Duodenum (tissue), 1 donor: Measurements from ENCODE around the gene ZNG1B.

DNA sequence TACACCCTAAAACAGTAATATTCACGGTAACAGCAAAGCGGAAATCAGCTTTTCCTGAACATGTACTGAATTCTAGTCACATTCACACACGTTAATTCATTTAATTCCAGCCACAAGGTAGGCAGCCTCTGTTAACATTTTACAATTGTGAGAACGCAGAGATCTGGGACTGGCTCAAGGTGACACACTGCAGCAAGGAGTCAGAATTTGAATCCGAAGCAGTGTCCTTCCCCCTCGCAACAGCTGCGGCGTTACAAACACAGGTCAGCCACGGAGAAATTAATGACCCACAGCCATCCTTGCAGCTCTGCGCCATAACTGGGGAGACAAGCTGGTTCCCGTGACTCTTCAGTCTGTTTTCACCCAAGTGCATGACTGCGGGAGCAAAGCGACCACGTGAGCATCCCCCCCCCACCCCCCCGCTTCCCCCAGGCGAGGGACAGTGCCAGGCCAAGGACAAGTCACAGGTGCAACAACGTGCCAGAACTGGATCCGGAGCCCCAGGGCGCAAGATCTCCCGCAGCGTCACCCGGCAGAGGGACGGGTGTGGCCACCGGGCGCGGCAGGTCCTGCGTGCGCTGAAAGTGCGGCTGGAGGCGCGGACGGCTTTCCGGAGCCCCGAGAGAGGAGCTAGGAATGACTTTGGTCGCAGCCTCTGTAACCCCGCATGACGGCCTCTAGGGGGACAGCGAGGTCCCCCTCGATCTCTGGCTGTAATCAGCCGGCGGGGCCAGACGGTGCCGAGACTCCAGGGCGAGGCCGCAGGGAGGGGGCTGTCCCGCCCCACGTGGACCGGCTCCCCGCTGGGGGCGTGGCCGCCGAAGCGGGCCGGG, 574 bp upstream of the SLC20A1 start:
- PRO-cap = bidirectional peak, plus-strand start at position 535 of the sequence, minus-strand start at position 355 of the sequence; bidirectional peak, plus-strand start outside the sequence, minus-strand start at position 761 of the sequence

DNA sequence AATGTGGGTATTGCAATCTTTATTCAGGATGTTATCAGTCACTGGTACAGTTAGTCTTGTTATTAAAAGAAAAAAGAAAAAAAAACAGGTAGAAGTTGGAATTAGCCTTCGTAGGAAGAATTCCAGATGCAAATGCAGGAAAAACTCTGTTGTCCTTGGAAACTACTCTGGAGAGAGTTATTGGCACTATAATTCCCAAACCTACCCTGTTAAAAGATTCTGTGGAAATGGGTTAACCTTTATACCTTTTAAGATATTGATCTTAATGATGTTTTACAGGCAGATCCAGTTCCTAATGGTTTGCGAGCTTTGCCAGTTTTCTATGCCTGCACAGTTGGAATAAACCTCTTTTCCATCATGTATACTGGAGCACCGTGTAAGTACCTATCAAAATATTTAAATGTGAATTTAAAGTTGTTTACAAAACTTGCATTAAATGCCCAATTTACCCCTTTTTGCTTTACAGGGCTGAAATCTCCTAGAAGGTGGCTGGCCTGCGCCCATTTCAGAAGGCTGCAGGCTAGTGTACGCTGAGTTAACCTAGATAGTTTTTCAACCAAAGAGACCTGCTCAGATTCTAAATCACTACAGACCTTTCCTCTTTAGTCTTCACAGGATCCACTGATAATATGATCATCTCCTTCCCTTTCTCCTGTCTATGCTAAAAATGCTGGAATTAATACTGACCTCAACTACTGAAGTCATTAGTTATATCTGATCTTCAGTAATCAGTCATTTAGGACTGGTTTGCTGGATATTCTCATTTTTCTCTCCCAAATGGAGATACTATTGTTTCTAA, 6.9 kb downstream of the SLC20A1 start:
- PRO-cap = no peak

- PRO-cap = no peak
These were observed 16.2 kb downstream of the IL1B start for GRCh38 chr2:112820185-112820883.

DNA sequence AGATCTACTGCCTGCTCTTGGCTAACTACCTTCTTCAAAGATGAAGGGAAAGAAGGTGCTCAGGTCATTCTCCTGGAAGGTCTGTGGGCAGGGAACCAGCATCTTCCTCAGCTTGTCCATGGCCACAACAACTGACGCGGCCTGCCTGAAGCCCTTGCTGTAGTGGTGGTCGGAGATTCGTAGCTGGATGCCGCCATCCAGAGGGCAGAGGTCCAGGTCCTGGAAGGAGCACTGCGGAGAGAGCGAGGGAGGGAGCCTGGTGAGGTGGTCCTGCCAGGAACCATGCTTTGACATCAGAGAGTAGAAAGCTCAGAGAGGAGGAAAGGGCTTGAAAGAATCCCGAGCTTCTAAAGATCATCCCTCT, 3.3 kb downstream of the IL1B start:
- PRO-cap = no peak

DNA sequence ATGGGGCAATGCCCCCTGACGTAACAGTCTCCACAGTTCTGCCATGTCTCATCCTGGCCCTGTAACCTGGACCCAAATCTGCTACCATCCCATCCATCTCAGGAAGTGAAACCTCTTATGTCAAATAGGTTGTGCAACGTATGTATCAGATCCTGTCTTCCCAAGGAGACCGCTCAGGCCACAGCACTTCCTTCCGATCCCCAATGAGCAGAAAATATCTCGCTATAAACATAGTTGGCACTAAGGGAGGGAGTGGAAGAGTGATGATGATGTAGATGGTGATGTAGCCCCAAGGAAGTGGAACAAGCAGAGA, 2.9 kb upstream of the IL1B start:
- PRO-cap = no peak

DNA sequence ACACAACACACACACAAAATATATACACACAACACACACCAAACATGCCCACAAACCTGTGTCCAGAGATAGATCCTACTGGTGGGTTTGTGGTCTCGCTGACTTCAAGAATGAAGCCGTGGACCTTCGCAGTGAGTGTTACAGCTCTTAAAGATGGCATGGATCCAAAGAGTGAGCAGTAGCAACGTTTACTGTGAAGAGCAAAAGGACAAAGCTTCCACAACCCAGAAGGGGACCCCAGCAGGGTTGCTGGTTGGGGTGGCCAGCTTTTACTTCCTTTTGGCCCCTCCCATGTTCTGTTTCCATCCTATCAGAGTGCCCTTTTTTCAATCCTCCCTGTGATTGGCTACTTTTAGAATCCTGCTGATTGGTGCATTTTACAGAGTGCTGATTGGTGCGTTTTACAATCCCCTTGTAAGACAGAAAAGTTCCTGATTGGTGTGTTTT, 2.5 kb upstream of the IL37 start:
- PRO-cap = no peak

DNA sequence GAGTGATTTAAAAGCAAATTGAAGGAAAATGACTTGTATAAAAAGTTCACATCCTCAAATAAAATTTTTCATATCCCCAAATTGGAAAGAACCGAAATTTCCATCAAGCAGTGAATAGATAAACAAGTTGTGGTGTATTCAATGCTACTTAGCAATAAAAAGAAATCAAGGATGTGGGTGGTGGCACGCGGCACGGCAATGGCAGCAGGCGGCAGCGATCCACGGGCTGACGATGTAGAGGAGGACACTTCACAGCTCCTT, 10.0 kb upstream of the IL36A start:
- PRO-cap = no peak

DNA sequence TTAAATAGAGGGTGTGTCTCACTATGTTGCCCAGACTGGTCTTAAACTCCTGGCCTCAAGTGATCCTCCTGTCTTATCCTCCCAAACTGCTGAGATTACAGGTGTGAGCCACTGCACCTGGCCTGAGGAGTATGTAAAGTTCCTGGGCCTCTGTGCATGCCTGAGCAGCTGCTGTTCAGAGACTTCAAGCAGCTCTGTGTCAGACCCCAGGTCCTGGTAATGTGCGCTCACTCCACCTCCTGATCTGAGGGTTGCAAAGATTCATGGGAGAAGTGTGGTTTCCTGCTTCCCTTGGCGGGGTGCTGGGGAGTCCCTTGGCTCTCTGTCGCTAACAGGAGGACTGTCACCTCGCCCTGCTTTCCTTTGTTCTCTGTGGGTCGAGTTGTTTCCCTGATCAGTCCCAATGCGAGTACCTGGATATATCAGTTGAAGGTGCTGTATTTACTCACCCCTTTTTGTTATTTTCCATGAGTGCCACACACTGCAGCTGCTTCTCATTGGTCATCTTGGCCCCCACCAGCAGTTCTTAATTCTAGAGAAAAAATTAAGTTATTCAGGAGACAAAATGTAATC, 8.6 kb upstream of the IL36A start:
- PRO-cap = no peak

- PRO-cap = no peak
These were observed 22.3 kb downstream of the IL1F10 start for GRCh38 chr2:113090071-113090463.

GRCh38 chr2:113122186-113122730, 5.1 kb upstream of the IL1RN start:
- PRO-cap = no peak

DNA sequence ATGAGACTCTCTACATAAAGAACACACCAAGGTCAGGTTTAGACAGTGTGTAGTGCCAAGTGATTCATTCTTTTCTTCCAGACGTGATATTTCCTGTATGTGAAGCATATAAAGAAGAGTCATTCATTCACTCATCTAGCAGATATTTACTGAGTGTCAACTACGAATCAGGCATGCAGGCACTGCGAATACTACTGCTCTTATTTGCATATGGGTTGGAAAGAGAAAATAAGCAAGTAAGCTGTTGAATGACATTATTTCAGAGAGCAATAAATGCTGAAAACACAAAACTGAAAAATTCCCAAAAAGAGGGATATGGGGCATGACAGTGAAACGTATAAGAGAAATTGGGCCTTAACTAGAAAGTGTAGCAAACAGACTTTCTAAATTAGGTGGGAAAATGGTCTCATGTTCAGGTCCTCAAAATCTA, 15.3 kb upstream of the PSD4 start:
- PRO-cap = no peak

- PRO-cap = no peak
These were observed 27.4 kb downstream of the PSD4 start for GRCh38 chr2:113201142-113201509.

DNA sequence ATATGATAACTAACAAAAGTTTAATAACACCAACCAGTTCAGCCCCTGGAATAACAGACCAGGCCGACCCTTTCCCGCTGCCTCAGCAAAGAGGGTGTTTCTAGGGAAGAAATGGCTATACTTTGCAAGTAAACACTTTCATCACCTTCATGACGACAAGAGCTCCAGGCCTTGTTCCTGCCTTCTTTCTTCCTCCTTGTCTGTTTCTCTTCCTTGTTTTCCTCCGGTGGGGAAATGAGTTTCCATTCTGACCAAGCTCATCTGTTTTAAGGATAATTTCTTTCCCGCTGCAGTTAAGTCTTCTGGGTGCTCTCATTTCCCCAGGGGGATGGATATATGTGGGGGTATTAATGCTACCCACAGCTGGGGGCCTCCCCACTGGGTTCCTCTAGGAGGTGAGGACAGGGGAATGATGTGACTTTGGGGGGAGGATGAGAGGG, 38.0 kb downstream of the PSD4 start:
- PRO-cap = no peak

DNA sequence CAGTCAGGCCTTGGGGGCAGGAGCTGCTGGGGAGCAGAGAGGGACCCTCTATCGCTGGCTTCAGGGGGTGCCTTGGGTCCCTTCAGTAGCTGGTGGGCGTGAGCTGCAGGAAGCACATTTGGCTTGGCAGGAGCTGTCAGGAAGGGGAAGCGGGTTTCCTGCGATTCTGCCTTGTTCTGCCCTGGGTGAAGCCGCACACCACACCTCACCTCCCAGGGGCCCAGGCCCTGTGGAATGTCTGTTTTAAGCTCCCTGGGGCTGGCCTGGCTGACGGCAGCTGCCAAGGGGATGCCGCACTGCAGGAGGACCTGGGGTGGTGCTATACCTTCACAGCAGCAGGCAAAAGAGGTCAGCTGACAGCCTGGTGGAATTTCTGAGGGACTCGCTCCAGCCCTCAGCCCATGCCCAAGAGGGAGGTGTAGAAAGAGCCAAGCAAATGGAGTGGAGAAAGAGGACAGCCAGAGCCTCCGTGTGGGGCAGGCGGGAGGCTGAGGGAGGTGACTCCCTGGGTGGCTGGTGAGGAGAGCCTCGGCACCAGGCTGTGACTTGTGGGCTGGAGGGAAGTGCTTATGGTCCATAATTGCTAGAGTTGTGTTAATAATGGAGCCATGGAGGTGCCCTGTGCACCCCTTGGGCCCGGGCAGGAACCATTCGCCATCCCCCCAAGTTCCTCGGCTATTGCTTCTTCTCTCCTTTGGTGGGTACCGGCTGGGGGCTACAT, 43.9 kb downstream of the PSD4 start:
- PRO-cap = no peak

DNA sequence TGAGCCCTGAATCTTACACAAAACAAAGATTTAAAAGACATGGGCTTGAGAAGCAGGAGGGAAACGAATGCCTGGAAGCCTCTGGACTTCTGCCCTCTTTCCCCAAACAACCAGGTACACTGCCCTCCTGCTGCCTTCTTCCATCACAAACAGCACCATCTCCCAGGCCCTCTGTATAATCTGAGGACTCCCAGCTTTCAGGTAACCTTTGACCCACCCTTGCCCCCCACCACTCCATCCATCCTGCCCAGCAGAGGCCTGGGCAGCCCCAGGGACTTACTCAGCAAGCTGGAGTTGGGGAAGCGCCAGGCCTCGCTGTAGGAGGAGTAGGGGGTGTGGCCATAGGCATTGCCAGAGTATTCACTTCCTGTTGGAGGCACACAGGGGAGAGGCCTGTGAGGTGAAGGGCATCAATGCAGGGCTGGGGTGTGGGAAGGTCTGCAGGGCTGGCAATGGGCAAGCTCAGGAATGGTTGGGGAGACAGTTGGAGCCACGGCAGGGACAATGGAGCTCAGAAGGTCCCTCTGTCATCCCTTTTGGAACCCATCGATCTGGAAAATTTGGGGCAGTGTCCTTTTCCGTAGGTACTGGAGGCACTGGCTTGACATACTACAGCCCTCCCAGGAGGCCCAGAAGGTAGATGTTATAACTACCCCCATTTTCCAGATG, 46.2 kb downstream of the PSD4 start:
- PRO-cap = unidirectional peak, plus-strand start at position 383 of the sequence

DNA sequence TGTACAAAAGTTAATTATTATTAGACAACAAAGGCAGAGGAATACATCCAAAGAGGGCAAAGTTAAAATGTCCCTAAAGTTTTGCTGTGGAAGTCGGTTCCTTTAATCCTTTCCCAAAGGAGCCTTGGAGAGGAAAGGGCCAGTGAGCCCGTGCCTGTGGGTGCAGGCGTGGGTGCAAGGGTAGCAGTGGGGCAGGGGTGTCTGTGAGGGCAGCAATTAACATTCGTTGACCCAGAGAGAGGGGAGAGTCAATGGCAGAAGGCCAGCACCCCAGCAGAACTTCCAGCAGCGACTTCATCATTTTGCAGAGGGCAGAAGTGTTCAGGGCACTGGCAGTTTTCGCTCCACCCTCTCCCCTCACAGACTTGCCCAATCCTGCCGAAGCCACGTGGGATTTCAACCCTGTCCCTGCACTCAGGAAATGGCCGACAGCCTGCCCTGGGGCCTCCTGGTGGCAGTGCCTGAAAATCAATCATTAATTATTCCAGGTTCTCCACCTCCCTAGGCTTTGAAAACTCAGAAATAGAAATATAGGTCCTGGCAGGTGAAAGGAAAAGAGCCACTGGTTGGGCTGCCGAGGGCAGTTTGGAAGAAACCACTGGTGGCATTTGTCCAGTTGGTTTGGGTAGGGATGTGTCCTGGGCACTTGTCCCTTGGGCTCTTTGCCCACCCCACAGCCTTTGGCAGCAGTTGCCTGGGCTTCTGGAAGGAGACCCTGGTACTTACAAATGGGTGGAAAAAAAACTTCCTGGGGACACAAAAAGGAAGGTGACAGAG, 4.3 kb upstream of the PAX8 start:
- PRO-cap = bidirectional peak, plus-strand start at position 538 of the sequence, minus-strand start at position 296 of the sequence

- PRO-cap = no peak
These were observed at the start of gene ZNG1B for GRCh38 chr2:113437628-113438203. ZNG1B (plus strand) TSS chr2:113437691.

GRCh38 chr2:113438204-113438771, 797 bp downstream of the ZNG1B start:
- PRO-cap = no peak

DNA sequence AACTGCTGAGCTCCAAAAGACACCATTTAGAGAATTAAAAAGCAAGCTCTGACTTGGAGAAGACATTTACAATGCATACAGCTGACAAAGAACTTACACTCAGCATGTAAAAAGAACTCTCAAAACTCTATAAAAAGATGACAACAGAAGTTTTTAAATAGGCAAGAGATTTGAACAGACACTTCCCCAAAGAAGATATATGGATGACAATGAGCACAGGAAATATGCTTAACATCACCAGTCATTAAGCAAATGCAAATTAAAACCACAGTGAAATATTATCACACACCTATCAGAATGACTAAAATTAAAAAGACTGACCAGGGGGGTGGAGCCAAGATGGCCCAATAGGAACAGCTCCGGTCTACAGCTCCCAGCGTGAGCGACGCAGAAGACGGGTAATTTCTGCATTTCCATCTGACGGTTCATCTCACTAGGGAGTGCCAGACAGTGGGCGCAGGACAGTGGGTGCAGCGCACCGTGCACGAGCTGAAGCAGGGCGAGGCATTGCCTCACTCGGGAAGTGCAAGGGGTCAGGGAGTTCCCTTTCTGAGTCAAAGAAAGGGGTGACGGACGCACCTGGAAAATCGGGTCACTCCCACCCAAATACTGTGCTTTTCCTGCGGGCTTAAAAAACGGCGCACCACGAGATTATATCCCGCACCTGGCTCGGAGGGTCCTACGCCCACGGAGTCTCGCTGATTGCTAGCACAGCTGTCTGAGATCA, 28.9 kb downstream of the RABL2A start:
- PRO-cap = no peak

- PRO-cap = no peak
These were observed 40.9 kb upstream of the ACTR3 start for GRCh38 chr2:113849038-113849429.